ENCODE measurements around a stretch of chr3.

- PRO-cap: no peak
Observed at GRCh38 chr3:186078872-186079134, 30.1 kb downstream of the ETV5 start.

GRCh38 chr3:186225807-186226006 lies 116.8 kb upstream of the ETV5 start:
- PRO-cap: no peak

GRCh38 chr3:186521442-186522062 lies 22.6 kb downstream of the CRYGS start:
- PRO-cap: no peak

GRCh38 chr3:186534227-186534852 lies 9.8 kb downstream of the CRYGS start:
- PRO-cap: no peak

GRCh38 chr3:186567699-186568168 lies 595 bp upstream of the TBCCD1 start:
- PRO-cap: no peak

DNA sequence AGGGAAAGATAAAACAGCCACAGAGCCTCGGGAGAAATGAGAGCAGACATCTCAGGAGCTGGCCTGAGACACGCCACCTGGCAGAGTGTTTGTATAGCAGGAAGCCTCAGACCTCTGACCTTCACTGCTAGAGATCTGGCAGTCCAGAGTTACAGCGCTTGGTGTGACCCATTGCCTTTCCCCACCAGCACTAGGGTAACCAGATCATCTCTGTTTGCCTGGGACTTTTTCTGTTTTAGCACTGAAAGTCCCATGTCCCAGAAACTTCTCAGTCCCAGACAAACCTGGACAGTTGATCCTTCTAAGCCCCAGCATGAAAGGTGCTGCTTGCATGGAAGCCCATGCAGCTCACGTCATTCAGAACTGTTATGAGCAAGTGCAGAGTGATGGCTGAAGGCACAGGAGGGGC lies 18.3 kb upstream of the AHSG start:
- PRO-cap: no peak

- PRO-cap: no peak
Observed at GRCh38 chr3:186633973-186634412, 6.2 kb upstream of the FETUB start.

- PRO-cap: no peak
Observed at GRCh38 chr3:186720283-186720843, 3.2 kb downstream of the KNG1 start.

DNA sequence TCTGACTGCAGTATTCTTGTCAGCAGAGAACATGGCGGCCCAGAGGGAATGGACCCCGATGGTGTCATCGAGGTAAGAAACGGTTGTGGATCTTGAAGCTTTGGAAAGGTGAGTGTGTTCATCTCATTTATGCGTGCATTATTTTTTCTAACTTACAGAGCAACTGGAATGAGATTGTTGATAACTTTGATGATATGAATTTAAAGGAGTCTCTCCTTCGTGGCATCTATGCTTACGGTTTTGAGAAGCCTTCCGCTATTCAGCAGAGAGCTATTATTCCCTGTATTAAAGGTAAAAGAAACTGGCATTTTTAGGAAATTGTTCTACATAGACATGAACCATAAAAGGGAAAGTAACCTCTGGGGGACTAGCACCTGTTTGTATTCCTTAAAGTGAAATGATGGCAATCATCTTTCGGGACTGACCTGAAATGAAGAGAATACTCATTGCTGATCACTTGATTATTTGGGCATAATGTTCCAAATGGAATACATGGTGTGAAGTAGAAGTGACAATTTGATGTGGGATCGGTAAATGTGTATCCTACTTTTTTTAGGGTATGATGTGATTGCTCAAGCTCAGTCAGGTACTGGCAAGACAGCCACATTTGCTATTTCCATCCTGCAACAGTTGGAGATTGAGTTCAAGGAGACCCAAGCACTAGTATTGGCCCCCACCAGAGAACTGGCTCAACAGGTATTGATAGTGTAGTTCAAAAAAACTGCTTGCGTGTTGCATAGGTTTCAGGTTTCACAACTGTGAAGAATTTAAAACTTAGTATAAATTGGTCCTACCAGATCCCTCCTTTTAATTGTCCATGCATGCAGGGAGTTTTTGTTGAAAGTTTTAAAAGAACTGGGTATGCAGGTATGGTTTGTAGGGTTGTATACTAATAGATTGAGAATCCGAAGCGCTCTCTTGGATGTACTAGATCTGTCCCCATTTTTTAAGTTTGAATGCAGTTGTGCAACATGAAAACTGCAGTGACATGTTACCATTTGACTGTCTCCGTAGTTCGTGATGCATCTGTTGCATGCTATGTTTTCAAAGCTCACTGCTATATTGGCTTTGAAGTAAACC lies 1.4 kb downstream of the EIF4A2 start:
- PRO-cap: no peak

- PRO-cap: no peak
Observed at GRCh38 chr3:186785486-186786112, 2.2 kb downstream of the EIF4A2 start.

DNA sequence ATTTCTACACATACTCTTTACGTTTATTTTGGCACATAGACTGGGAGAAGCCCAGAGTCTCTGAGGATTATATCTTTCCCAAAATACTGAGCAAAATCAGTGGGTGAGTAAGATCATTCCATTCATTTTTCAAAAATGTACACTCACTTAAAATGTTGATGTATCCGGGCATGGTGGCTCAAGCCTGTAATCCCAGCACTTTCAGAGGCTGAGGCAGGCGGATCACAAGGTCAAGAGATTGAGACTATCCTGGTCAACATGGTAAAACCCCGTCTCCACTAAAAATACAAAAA lies 15.8 kb upstream of the RFC4 start:
- PRO-cap: no peak

- PRO-cap: no peak
Observed at GRCh38 chr3:186901166-186901696, 29.1 kb upstream of the ST6GAL1 start.

- PRO-cap: no peak
Observed at GRCh38 chr3:186938477-186939258, 8.3 kb downstream of the ST6GAL1 start.

DNA sequence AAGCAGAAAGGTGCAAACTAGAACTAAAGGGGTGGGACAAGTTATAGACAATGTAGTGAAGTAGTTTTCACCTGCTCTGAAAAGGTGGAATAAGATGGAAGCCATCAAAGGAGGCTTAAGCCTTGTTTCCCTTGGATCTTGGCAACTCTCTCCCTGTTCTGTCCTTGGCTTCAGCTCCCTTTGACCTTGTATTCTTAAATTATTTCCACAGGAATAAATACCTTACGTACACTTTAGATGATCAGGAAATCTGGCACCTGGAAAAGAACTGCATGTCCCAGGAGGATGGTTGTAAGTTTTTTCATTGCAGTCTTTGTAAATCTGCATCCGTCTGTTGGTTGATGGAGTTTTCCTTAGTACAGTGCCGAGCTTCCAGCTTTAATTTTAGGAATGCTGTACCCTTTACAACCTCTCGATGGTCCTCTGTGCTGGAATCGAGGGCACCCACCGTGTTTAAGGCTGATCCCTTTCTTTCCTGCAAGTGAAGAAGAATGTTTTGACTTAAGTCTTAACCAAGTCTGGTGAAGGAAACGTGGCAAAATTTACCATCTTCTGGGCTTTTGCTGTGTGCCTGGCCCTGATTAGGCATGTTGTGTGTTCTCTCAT lies 11.9 kb downstream of the ST6GAL1 start:
- PRO-cap: no peak

- PRO-cap: no peak
Observed at GRCh38 chr3:186946468-186947045, 16.2 kb downstream of the ST6GAL1 start.

DNA sequence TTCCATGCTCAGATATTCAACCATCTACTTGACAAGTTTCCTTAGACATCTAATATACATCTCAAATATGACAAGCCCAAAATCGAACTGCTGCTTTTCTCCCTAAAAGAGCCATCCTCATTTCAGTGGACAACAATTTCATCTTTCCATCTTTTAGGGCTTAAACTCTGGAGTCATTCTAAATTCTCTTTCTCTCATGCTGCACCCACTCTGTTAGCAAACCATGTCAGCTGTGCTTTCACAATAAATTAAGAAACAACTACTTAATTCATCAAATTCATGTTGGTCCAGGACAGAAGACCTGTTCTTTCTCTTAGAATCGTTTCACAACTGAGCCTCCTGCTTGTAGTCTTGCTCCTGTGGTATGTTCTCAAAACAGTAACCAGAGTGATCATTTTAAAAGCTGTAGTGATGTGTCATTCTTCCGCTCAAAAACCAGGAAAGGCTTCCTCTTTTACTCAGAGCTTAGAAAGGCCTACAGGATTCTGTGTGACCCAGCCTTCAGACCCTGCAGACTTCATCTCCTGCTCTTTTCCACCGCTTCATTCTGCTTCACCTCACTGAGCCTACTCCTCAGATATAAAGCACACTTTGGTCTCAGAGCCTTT lies 22.5 kb downstream of the ST6GAL1 start:
- PRO-cap: no peak

GRCh38 chr3:186956020-186956749 lies 25.9 kb downstream of the ST6GAL1 start:
- PRO-cap: no peak

- PRO-cap: no peak
Observed at GRCh38 chr3:186986455-186986815, 56.1 kb downstream of the ST6GAL1 start.

DNA sequence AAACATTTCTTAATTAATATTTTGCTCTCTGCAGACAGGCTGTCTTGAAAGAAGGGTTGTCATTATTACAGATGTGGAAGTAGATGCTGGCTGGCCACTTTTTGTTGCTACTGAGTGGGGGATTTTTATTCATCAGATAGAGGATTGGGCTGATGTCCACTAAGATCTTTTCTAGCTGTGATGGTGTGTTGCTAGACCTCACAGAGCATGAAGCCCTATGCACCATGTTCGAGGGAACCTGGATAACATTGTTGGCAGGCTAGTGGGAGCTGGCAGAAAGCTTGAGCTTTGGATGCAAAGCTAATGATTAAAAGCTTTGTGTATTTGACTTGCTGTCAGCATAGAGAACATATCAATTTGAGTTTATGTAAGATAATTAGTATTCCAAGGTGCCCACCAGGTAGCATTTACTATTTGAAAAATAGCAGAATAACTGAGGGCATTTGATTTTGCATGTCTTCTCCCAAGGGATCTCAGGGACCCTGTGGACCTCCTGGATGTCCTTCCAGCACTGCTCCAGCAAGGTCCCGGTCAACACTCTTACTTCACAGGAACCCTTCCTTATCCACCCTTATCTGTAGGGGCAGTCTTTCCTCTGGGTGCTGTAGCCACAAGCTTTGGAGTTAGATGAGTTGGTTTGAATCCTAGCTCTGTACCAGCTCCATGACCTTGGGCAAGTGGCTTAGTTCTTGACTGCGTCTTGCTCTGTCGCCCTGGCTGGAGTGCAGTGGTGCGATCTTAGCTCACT lies 59.2 kb downstream of the ST6GAL1 start:
- PRO-cap: no peak

DNA sequence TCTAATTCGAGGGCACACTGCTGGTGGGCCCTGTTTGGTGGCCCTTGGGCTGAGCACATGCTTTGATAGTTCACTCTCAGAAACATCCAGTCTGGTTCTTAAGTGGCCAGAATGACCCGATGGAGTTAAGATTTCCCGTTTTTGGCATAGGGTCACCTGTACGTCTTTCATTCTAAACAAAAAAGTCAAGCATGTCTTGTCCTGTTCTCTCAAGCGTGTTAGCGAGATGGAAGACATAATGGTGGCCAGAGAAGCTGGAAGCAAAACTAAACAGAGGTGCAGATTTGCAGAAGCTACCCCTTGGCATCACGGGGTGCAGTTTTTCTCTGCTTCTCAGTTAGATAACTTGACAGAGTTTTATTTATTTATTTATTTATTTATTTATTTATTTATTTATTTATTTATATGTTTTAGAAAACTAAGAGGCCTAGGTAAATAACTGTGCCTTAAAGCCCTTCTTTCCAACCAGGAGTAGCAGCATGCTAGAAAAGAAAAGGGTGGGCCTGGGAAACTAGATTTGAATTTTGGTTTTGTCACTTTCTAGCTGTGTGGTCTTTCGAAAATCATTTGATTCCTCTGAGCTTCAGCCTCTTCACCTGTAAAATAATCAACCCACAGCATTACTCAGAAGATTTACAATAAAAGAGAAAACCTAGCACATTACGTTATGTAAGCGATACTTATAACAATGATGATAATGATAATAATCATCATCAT lies 63.0 kb downstream of the ST6GAL1 start:
- PRO-cap: no peak